Fibroblast of villous mesenchyme (primary cell): Measurements from ENCODE around the genes WASL, SPAM1, TMEM229A and ARF5.

DNA sequence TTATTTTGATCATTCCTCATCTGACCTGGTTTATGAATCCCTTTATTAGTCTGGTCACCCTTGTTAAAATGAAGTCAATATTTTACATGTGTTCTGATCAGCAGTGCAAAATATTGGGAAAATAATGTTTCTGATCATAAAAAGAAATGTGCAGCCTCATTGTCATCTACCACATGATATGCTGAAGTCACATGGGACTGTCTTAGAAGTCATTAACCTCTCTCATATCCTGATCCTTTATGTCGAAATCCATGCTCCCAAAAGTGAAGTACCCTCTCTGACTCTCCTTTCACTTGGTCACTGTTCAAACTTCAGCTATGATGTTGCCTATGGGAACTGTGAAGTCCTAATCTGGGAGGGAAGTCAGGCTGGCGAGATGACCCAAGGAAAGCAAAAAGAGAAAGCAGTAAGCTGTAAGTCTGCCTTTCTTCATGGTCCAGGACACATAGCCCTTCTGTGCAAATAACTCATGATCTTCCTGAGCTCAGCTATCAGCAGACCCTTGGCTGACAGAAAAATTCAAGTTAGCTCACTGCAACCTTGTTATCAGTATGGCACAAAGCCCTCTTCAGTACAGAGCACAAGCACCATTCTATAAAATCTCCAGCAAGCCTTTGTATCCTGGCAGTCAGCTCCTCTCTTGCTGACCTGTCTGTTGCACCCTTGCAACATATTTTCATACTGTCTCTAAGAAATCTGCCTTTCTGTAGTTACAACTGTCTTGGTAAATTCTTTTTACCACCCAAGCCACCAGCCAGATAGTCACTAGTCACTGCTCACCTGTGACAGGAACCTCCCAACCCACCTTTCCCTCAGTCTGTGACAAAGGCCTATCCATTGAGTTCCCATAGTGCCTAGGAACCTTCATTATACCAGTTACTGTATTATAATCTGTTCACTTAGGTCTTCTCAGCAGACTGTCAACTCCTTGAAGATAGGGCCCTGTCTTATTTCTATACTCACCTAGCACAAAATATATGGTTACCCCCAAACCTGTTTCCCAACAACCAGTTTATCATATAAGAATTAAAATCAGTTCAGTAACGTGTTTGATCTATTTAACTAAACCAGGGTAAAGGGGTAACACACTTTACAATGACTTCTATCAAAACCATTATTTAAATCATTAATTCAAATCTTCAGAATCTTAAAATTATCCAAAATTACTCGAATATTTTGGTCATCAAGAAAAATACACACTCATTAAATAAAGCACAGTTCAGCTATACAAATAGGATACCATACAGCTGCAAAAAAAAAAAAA lies 29.3 kb downstream of the WASL start:
- CAGE, long polyA plus RNA = no peak

DNA sequence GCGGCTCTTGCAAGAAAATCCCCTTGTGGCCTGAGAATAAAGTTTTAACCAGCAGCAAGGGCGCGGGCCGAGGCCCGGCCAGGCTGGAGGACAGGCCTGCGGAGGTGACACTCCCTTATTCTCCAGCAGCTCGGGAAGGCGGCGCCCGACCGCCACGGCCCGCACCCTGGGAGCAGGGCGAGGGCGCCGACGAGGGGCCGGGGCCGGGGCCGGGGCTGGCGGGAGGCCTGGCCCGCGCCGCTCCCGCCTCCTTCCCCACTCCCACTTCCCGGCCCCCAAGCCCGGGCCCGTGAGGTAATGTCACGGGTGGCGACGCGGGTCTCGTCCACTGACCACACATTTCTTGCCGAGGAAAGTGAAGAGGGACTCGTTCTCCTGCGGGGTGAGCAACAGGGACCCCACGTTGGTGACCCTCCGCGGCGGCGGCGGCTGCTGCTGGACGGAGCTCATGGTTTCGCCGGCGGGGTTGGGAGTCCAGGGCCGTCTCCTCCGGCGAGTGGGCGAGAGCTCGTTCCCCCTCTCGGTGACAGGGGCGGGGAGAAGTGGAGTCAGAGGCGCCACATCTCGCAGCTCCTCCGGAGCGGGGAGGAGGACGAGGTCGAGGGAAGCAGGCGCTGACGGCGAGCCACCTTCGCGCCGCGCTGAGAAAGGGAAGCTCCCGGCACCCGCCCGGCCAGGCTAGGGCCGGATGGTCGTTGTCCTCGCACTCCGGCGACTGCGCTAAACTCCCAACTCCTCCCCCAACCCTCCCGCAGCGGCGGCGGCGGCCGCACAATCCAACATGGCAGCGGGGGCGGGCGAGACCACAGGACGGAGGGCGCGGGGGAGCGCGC lies at the start of gene WASL:
Gene WASL (minus strand): TSS at position 719 of the 833 bp plus-strand sequence.
- CAGE, long polyA plus RNA = start-site peak on the minus strand centred at position 747 of the sequence, 131 bp wide, 656 and 756 reads in 2 replicates

- CAGE, long polyA plus RNA = no peak
Observed at GRCh38 chr7:123924969-123925519, at the start of gene SPAM1. Gene SPAM1 (plus strand): TSS chr7:123925241.

DNA sequence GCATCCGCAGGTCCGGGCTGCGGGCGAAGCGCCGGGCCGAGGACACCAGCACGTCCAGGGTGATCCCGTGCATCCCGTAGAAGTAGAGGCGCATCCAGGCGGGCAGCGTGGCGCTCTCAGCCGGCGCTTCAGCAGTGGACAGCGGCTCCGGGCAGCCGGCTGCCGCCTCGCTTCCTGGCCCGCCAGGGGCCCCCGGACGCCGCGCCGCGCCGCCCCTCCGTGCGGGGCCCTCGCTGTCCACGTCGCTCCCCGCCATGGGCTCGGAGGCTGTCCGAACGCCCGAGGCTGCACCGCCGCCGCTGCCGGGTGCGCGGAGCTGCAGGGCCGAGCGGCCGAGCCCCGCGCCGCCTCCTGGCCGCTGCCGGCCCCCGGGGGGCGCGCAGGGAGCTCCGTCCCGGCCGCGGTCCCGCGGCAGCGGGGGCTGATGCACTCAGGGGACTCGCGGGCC lies at the start of gene TMEM229A:
Gene TMEM229A (minus strand): TSS at position 320 of the 448 bp plus-strand sequence.
- CAGE, long polyA plus RNA = no peak

- CAGE, long polyA plus RNA = no peak
Observed at GRCh38 chr7:127330256-127330601, 62.3 kb downstream of the ZNF800 start.

DNA sequence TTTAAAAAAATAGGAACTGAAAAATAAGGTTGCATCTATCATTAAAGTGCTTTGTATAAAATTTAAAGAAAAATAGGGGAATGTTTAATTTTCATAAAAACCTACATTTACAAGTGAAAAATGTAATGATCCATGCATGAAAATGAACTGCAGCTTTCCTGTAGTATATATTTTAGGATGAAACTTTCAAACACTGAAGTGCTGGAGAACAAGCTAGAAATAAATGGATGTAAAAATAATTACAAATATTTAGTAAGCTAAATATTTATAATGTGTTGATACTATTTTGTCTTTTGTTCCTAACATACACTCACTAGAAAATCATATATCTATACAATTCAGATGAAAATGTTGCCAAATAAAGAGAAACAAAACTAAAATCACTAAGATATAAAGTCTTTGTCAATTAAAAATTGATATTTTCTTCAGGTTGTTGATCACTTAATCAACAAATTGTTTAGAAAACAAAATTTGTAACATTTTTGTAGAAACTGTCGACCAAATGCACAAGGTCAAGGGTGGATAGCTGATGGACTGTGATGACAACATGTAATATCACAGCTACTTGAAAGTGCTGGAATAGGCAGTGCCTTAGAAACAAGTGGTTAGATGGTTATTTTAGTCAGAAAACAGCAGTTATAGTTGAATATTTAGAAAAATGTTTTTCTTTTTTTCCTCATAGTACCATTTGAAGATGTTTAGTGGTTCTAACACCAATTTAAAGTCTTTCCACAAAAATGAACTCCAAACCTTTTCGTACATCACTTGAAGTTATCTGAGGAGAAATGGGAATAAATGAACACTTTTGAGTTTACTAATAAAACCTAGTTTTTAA lies 21.3 kb downstream of the ZNF800 start:
- CAGE, long polyA plus RNA = no peak

- CAGE, long polyA plus RNA = start-site peak on the plus strand at chr7:127588367-127588477, 513 and 575 reads in 2 replicates
Observed at GRCh38 chr7:127587944-127588590, at the start of gene ARF5. Gene ARF5 (plus strand): TSS chr7:127588411.

- CAGE, long polyA plus RNA = no peak
Observed at GRCh38 chr7:127588591-127589486, 628 bp downstream of the ARF5 start.

GRCh38 chr7:127593811-127594038 lies 189 bp downstream of the FSCN3 start:
- CAGE, long polyA plus RNA = no peak

DNA sequence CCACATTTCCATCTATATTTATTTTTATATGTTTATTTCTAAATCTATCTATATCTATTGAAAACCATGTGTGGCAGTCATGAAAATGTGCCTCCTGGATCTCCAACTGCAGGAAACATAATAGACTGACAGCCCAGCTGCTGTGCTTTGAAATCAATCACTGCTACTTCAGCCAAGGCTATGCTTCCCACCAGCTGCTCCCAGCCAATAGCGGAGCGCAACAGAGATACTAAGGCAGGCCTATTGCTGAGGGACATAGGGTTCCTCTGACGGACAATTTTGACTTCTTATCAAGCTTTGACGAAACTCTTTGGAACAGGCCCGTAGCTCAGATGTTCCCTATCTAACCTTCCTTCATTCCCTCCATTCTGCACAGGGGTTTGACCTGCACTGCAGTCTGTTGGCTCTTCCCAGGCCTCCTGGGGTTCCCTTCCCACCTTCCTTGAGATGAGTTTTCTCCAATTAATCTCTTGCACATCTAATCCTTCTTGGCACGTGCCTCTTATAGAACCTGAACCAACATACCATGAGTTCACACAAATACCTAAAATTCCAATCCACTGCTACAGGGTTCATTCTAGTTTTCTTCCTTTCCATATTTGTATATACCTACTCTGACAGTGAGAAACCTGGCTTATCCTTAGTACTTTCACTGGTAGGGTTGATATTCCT lies 146.8 kb downstream of the LRRC4 start:
- CAGE, long polyA plus RNA = no peak

DNA sequence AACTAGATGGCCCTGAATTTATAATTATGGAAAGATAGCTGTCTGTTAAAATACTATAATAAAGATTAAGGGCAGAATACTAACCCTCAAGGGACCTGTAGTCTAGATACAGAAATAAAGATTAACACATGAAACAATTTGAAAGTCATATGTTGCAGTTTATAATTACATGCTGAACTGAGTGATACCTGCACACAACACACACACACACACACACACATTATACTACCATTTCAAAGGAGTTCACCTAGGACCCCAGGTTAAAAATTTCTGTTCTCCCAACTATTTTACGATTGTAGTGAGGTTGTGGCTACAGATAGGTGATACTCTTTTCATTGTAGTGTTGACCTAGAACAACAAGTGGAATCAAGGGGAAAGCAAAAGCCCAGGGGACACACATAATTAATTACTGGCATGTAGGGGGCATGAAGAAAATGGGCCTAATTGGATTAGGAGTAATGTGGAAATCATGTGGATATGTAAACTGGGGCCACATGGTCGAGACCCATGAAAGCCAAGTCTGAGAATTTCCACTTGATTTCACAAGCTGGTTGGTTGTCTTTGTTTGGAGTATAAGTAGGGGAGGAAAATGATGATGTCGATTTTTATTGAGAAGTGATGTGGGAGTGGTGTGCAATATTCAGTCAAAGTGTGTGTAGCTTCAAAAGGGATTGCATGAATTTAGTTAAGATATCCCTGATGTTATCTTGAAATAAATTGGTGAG lies 132.0 kb downstream of the LRRC4 start:
- CAGE, long polyA plus RNA = no peak

- CAGE, long polyA plus RNA = no peak
Observed at GRCh38 chr7:128031788-128031992, 453 bp upstream of the LRRC4 start.

GRCh38 chr7:128091458-128091810 lies 60.2 kb upstream of the LRRC4 start:
- CAGE, long polyA plus RNA = no peak

DNA sequence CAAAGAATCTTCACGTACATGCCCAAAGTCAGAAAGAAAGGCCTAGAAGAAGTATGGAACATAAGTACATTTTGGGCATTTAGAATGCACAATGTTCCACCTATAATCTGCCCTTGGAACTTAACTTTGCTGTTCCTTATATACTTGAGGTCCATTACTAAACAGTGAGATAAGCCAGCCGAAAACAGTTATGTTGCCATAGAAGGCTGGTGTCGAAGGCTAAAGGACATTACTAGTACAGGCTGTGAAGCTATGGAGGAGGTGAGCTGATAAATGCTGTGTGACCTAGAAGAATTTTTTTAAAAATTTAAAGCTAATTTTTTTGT lies 19.9 kb downstream of the RBM28 start:
- CAGE, long polyA plus RNA = no peak

DNA sequence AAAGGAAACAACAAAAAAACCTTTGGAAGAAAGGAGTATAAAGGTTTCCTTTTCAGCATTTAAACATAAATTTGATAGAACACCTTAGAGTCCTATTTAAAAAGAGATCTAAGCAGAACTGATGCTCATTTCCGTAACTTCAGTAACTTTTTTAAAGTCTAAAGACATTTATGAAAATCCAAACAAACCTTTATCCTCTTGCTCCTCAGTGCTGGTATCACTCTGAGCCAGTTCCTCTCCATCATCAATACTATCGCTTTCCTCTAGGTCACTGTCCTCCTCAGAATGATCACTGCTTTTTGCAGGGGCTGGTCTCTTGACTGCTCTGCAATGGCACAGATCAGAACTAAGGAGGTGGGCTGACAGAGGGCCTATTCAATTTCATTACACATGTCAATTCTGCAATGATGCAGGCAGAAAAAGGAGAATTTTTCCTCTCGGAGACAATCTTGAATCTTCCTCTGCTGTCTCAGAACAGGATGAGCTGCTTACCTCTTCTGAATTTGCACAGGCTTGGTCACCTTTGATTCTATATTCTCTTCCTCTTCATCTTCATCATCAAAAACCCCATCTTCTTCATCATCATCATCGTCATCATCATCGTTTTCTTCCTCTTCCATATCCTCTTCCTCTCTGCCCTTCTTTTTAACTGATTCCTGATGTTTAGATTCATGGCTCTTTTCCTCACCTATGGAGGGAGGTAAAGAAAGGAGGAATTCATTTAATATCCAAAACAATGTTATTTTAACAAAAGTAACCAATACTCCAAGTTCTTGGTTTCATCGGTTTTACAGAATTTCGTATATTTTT lies 8.1 kb downstream of the RBM28 start:
- CAGE, long polyA plus RNA = no peak

- CAGE, long polyA plus RNA = no peak
Observed at GRCh38 chr7:128443799-128444804, 11.6 kb upstream of the HILPDA start.

DNA sequence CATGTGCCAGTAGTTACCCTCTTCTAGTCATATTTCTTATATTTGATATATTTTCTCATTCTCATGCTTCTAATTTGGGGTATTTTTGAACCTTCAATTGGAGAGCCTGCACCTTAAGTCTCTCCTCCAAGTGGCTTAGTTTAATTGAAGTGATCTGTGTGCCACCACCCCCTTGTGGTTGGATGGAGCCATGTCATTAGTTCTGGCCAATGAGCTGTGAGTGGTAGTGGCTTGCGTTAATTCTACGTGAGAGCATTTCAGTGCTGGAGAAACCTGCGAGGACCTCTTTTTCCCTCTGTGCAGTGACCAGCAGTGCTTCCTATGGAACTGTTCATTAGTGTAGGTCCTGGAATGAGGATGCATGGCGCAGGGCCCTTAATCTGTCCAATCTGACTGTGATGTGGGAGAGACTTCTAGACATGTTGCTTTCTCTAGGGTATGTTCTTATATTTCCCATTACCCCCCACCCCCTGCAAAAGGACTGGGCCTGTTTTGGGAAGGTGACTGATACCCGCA lies 3.7 kb downstream of the HILPDA start:
- CAGE, long polyA plus RNA = no peak

GRCh38 chr7:128523139-128523560 lies 46.6 kb downstream of the METTL2B start:
- CAGE, long polyA plus RNA = no peak

DNA sequence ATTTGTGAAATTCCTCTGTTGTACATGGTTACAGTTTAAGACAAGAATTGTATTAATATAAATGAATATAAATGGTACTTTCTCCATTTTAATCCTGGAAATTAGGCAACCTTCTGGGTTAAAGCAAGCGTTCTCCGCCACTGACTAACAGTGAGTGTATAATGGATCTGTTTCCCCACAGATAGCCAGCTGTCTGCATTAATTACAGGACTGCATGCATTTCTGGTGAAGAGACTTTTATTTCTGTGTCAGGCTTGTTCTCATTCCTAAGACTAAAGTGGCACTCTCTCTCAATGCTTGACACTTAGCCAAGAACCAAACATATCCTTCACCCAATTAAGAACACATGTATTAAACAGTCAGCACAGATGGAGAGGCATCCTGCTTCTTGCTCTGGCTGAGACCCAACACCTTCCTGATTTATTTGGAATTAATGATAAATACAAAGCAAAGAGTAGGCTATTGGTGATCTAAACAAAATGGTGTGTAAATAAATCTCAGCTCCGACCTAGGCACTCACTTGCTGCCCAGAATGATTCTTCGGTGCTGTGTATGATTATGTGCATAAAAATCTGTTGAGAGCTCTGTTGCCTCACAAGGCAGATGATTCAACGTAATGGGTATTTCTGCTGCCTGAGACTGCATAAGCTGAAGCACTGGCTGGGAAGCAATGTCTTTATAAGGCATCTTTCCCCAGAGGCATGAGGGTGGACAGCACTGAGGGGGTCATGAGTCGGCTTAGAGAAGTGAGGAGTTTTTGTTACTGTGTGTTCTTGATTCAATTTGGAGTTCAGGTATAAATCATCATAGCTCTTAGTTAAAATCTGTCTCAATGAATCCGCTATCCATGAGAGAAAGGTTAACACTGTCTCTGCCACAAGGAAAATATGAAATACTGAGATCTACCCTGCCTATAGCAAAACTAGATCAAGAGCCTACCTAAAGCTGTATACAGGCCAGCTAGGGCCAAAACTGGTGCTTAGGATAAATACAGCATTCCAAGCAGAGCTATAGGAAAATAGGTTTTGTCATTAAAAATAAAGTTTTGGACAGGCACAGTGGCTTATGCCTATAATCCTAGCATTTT lies 16.9 kb downstream of the CALU start:
- CAGE, long polyA plus RNA = no peak

DNA sequence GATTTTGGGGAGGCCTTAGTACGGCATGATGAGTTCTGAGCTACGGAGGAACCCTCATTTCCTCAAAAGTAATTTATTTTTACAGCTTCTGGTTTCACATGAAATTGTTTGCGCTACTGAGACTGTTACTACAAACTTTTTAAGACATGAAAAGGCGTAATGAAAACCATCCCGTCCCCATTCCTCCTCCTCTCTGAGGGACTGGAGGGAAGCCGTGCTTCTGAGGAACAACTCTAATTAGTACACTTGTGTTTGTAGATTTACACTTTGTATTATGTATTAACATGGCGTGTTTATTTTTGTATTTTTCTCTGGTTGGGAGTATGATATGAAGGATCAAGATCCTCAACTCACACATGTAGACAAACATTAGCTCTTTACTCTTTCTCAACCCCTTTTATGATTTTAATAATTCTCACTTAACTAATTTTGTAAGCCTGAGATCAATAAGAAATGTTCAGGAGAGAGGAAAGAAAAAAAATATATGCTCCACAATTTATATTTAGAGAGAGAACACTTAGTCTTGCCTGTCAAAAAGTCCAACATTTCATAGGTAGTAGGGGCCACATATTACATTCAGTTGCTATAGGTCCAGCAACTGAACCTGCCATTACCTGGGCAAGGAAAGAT lies 6.3 kb downstream of the OPN1SW start:
- CAGE, long polyA plus RNA = no peak